Right cardiac atrium (tissue), 1 donor: ENCODE measurements around a stretch of chr2.

- PRO-cap = no peak
Measured at GRCh38 chr2:241080344-241081161, 21.5 kb downstream of the MTERF4 start.

GRCh38 chr2:241091089-241091808 is 10.8 kb downstream of the MTERF4 start:
- PRO-cap = no peak

DNA sequence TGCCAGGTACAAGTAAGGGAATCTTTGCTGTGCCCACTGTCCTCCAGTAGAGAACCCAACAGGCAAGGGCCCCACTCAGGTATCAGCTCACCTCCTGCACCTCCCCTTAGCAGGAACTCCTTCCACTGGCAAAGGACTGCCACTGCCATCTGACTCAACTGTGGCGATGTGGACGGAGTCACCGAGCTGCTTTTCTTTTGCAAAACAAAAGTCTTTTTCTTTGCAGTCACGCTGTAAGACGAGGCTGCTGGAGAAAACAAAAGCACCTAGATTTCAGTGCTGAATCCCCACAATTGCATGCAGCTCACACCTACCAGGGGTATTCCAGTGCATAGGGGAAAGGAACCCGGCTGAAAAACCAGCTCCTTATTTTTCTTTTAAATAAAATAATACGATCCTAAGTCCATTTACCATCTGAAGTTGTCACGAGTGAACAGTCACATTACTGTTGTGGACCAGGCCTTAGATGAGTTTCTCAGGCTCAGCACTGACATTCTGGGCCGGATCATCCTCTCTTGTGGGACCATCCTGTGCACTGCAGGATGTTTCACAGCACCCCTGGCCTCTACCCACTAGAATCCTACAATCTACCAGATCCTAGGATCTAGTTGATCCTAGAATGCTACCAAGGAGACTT is 7.8 kb downstream of the MTERF4 start:
- PRO-cap = no peak

- PRO-cap = bidirectional peak, plus-strand start at chr2:241272165, minus-strand start at chr2:241271965
Measured at GRCh38 chr2:241271621-241272271, 43.7 kb downstream of the HDLBP start.

DNA sequence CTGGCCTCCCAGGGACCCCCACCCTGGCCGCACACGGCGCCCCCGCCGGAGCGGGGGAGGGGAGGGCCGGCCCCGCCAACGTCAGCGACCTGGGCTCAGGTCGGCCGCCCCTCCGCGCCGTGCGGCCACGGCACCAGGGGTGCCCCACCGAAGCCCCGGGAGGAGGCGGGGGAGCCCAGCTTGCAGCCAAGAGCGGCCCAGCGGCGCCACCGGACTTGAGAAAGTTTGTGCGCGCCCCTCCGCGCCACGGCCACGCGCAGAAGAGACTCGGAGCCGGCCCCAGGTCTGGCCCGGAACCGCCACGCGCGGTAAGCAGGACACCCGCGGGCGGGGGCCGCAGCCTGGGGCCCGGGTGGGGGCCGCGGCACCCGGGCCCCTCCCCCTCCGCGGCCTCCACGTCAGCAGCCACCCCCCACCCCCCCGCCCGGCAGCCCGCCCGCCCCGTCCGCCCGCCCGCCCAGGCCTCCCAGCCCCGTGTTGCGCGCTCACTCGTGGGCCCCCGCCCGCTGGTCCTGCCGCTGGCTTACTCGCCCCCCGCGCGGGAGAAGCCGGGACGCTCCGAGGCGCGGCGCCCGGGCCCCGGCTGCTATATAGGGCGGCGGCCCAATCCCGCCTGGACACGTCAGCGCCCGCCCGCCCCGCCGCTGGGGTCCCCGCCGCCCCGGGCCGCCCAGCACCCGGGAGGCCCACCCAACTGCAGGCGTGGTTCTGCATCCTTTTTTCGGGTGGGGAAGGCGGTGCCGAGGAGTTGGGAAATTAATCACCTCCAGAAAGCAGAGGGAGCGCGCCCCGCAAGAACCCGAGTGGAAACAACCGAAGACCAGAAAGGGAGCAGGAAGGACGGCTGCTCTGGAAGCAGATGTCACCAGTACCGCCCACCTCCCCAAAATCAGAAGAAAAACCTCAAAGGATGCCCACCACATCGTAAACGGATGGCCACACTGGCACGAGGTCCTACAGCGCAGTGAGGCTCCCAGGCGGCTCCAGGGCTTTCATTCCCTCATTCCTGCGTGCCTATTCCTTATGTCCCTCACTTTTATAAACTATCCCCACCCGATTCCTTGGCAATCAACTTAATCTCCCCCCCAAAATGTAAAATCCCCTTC is 42.8 kb downstream of the HDLBP start:
- PRO-cap = bidirectional peak, plus-strand start at position 488 of the sequence, minus-strand start at position 563 of the sequence

- PRO-cap = no peak
Measured at GRCh38 chr2:241317790-241318136, 2.0 kb downstream of the SEPTIN2 start.

- PRO-cap = no peak
Measured at GRCh38 chr2:241359753-241360086, 3.6 kb downstream of the FARP2 start.

DNA sequence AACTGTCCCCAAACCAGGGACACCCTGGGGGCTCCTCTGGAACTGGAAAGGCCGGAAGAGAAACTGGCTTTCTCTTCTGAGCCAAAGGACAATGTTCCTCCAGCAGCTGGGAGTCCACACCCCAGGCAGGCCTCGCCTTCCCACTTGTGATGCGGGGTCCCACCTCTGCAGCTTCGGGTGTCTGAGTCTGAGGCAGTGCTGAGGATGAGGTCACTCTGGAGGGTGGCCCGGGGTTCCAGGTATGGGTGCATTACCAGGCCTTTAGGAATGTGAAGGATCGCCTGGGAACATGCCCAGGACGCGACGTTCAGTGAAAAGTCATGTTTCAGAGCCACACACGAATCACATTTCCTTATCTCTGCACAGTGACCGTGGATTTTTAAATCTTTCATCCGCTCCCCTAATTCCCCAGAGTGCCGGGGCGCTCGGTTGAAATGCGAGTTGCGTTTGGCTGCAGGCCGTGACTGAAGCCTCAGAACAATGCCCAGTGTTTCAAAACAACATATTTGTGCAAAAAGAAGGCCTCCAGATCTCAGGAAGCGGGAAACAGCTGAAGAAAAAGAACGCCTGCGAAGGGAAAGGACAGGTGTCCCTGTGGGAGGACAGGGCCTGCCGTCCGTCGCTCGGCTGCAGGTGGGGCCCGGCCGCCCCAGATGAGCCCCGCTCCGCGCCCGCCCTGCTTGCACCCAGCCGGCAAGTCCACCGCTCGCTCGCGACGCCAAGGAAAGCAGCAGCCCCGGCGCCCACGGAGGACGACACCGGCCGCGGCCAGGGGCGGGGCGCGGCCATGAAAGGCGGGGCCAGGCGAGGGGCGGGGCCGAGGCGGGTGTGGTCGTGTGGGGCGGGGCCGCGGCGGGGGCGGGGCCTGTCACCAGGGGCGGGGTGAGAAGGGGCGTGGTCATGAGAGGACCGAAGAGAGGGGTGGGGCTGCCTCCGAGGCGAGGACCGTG is 17.9 kb upstream of the BOK start:
- PRO-cap = no peak

DNA sequence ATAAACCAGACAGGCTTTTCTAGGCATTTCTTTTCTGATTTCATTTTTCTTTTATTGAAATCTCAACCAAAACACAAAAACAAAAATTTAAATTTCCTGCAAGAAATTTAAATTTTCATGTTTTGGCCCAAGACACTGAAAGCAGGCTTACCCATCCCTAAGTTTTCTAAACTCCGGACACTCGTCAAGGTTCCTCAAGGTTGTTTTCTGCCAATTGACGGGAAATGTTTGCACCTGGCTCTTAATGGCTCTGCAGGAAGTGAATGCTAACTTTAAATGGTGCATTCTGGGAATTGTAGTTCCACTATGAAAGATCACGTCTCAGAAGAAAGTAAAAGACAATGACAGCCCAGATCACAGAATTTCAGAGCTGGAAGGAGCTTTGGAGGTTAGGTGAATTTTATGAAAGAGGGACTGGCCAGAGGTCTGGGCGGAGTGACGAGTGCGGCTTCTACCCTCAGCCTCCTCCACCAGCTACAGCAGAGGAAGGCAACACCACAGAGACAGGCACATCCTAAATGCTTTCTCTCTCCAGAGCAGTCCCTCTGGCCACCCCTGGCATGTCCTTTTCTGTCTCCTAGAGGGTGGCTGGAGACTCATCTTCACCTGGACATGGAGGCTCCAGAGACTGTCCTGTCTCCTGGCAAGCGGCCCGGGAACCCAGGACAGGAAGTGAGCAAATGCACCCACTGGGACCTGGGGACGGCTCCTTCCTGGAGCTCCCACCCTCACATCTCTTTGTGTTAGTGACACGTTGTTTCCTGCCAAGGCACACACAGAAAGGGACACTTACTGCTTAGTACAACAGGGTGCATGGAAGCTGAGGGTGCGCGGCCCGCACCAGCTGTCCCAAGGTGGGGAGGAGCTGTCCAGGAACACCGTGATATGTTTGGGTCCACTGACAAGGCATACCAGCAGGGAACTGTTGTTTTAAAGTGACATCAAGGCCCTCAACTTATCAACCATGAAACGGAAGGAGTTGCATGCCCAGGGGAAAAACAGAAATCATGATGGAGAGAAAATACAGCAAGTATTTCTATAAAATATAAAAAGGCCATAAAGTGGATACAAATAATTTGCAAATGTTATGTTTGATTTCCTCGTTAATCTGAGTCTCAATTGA is 19.3 kb downstream of the THAP4 start:
- PRO-cap = no peak

DNA sequence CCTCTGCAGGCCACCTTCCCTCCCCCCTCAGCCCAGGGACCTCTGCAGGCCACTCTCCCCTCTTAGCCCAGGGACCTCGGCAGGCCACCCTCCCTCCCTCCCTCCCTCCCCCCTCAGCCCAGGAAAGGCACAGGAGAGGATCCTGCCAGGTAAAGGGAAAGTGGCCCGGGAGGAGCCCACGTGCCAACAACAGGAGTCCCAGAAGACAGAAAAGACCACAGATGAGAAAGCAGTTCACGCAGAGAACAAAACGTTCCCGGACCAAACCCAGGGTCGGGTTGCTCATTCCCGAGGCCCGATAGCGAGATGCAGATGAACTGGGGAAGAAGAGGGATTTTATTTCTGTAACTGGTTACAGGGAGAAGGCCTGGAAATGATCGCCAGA is 1.0 kb upstream of the NEU4 start:
- PRO-cap = no peak

GRCh38 chr2:241809930-241810358 is 951 bp downstream of the NEU4 start:
- PRO-cap = no peak

DNA sequence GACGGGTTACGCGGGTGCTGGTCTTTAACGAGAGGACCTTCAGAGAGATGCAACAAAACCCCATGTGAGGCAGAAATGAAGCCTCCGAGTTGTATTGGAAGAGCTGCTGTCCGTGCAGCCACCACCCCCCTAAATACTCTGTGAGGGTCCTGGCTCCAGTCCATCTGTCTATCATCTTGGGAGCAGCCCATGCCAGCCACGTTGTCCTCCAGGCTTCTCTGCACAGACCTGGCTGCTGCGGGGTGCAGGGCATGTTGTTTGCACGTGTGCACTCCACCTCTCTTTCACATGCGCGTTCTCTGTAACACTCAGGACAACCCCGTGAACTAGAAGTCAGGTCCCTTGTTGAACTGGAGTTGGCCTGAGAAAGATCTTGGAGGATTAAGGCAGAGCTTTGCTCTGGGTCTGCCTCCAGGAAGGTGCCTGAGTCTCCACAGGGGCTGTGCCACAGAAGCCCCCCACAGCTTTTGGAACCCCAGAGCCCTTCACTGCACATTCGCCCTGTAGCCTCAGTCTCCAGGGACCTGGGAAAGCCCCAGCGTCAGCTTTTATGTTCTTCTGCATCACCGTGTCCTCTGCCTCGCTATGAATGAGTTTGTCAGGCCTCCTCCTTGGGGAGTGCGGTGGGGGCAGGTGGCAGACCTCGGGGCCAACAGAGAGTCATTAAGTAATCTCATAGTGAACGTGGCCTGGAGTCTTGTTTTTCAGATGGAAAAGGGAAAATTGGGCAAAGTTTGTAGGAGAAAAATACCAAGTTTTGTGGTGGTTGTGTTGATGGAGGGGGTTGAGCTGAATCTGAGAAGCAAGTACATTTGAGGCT is 14.2 kb downstream of the FAM240C start:
- PRO-cap = no peak

DNA sequence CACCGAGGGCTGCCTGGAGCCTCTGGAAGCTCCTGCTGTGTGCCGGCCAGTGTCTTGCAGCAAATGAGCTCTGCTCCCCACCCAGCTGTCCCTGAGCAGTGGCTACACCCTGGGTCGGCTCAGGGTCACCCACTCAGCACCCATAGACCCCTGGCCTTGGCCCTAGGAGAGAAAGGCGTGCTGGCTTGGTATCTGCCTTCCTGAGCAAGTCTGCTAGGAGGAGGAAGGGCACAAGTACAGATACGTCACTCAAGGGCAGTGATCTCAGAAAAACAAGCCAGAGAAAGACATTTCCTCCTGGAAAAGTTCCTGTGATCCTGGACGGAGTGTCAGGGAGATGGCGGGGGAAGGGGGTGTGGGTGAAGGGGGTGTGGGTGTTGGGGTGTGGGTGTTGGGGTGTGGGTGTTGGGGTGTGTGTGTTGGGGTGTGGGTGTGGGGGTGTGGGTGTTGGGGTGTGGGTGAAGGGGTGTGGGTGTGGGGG is 4.1 kb downstream of the FAM240C start:
- PRO-cap = no peak

DNA sequence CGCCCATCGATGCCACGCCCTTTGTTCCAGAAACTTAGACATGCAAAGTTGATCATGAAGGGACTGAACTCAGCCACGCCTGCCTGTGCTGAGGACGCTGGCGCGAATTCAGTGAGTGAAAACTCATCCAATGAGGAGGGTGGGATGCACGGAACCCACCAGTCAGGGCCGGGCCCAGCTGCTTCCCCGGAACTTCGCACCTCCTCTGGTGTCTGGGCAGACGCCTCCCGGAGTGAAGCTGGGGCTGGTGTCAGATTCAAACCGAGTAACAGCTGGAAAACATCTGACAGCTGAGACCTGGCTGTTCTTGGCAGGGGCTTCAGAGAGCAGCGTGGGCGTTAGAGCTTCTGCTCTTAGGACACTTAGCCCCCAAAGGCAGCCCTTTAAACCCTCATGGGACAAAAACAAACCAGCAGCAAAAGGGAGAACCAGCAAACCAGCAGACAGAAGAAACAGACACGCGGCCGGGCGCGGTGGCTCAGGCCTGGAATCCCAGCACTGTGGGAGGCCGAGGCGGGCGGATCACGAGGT is 875 bp downstream of the FAM240C start:
- PRO-cap = no peak

GRCh38 chr2:242002695-242003229 is 102.5 kb upstream of the FAM240C start:
- PRO-cap = no peak

- PRO-cap = no peak
Measured at GRCh38 chr2:242031317-242032221, 131.3 kb upstream of the FAM240C start.

DNA sequence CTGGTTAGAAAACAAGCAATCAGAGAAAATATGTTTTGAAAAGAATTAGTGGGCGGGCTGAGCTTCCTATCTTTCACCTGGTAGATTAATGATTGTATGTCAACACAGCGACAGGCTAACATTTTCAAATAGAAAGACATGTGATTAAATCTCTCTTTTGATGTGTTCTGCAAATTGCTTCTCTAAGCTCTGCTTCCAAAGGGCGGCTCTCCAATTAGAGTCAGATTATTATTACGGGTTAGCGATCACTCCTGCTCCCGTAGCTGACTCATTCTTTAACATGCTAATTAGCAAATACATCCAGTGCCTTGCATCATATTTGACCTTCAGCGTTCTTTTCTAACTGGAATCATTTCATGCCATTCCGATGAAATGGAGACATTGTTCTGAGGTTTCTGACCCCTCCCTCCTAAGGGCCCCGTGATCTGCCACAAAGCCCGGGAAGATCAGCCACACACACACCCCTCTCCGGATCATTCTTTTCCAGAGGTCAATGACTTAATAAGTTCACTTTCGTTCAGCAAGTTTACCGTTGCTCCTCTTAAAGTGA is 169.6 kb upstream of the FAM240C start:
- PRO-cap = no peak

- PRO-cap = no peak
Measured at GRCh38 chr2:242118011-242118511, 217.8 kb upstream of the FAM240C start.

DNA sequence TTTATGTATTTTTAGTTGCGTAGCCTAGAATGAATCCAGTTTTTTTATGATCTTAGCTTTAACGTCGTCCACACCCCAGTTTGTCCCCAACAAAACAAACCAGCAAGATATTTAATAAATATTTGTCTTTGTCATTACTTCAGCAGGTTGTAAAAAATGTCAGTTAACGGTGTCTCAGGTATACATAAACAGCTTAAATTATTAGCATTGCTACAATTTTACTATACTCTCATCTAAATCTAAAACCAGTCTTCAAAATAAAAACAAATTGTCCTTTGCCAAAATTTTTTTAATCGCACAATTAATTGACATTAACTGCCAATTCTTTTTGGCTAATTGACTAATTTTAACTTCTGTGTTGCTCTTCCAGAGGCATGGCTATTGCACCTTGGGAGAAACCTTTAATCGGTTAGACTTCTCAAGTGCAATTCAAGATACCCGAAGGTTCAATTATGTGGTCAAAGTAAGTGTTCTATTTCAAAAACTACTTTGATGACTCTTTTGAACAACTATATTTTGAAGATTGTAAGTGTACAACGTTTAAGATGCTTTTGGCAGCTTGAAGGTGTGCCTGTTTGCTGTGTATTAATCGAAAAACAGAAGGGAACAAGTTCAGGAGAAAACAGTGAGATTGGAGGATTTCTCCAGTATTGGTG is 218.5 kb upstream of the FAM240C start:
- PRO-cap = no peak